Tongue (tissue), 2 donors: ENCODE measurements around a stretch of chr19.

DNA sequence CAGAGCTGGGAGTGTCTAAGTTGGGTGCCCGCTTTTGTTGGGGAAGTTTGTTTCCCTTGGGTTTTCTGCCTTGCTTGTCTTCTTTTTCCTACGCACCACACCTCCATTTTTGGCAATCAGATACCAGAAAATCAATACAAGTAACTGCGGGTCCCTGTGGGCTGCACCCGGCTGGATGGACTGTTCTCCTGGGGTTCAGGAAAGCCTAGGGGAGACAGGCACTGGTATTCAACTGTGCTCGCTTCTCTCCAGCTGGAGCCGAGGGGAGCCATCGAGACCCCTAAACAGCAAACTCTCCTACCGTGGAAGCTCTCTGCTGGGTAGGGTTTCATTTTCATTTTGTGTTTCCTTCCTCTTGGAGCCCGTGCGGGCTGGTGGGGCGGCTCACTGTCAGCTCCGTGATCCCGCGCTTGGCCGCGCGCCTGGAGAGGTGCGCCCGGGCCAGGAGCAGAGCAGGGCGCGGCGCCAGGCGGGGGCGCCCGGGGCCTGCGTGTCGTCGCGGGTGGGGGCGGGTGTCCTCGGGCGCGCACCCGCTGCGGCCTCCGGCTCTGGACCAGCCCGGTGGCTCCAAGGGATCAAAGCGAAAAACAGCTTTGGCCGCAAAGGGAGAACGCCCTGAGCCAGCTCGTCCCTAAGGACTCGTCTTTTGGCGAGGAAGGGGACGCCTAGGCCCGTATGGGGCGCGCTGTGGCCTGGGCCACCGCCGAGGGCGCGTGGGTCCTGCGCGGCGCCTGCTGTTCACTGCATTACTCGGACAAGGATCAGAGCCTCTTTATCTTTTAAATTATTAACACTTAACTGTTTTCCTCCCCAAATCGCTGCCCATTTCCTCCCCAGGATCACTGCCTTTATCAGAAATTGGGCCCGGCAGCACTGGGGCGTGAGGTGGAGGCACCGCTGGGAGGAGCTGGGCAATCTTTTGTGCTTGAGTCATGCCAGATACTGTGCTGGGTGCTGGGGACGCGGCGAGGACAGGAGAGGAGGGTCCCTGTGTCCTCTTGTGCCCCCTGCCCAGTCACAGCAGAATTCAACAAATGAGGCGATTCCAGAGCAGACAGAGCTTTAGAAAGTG, 347.4 kb downstream of the ZNF536 start:
- RAMPAGE, long total RNA = no peak

DNA sequence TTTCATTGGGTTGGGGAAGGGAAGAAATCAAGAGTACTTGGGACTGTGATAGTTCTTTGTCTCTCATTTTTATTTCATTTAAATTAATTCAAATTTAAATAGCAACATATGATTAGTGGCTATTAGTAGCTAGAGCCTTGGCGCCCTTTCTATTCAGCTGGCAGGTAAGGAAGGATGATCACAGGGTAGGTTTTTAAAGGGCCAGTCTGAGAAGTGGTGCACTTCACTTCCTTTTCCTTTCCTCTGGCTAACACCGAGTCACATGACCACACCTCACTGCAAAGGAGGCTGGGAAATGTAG, 128.8 kb downstream of the TSHZ3 start:
- RAMPAGE, long total RNA = no peak

DNA sequence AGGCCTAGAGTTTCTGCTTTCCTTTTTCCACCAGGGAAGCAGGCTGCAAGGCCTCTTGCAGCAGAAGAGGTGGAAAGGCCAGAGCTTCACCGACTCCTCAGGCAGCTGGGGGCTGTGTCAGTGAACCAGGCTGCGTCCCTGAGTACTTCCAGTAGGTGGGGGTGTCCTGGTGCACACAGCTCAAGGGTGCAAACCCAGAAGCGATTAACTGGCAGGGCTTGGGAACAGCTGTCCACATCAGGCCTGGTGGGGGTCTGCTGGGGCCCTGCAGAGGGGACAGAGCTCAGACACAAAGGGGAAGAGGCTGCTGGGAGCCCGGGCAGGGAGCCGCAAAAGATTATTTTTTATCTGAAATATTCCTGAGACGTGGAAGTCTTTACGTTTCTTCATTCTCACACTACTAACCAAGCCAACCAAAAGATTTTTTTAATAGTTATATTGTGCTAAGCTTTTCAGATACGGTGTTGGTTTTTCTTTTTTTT, 11.1 kb downstream of the TSHZ3 start:
- RAMPAGE, long total RNA = no peak

DNA sequence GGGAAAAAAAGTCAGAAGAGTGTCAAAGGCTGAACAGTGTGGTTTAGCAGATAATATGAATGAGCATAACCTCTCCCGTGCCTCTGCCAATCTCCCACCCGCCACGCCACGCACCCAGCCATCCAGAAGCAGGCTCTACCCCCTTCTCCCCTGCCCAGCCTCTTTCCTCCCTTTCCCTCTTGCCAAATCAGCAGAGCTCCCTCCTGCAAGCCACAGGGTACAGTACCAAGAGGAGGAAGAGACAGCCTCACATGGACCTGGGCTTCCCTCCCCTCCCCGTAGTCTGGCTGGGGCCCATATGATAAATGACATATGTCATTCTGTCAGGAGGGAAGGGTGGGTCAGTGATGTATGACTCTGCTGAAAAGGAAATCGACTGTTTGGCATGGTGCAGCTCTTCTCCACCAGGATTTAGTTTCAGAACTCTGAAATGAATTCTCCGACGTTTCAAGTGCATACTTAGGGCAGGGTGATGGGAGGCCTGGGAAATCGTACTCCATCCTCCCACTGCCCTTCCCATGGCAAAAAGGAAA, 9.9 kb downstream of the TSHZ3 start:
- RAMPAGE, long total RNA = no peak

GRCh38 chr19:31348251-31349092, 764 bp downstream of the TSHZ3 start:
- RAMPAGE, long total RNA = no peak

DNA sequence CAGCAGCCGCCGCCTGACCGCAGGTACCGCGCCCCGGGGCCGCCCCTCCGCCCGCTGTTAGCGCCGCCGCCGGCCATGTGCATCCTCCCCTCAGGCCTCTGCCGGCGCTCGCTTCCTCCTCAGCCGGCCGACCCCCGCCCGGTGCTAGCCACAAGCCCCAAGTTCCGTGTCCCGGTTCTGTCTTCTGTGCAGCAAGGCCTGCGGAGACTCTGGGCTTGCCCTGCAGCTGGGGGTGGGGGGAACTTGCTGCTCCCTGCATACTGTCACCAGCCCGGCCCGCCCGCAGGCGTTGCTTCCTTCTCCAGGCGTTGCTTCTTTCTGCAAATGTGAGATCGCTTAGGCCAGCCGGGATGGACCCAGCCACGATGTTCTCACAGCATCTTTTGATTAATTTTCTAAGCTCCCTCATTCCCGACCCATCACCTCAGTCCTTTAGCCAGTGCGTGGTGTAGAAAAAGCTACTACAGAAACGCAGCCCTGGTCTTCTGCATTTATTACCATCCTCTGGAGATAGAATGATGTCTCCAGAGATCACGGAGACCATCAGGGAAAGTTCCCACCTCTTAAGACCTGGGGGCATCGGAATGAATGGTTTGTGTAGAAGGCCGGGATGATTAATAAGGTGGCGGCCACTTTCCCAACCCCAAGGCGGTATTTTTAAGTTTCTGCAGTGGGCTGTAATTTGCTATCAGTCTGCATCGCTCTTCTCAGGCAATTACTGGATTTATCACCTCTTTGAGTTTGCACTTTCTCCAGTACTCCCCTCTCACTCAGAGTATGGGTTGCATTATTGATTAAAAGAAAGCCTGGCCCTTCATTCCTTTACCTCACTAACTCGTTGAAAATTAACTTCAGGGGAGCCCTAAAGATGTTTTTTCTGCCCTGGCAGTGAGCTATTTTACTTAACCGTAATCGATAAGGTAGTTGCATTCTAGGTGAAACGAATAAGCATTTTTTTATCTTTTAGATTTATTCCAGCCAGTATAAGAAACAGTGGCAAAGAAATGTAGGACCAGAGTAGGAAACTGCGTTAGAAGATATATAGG, 674 bp downstream of the ZNF507 start:
- RAMPAGE, long total RNA = no peak

GRCh38 chr19:32434028-32434374, 28.4 kb downstream of the DPY19L3 start:
- RAMPAGE, long total RNA = no peak

DNA sequence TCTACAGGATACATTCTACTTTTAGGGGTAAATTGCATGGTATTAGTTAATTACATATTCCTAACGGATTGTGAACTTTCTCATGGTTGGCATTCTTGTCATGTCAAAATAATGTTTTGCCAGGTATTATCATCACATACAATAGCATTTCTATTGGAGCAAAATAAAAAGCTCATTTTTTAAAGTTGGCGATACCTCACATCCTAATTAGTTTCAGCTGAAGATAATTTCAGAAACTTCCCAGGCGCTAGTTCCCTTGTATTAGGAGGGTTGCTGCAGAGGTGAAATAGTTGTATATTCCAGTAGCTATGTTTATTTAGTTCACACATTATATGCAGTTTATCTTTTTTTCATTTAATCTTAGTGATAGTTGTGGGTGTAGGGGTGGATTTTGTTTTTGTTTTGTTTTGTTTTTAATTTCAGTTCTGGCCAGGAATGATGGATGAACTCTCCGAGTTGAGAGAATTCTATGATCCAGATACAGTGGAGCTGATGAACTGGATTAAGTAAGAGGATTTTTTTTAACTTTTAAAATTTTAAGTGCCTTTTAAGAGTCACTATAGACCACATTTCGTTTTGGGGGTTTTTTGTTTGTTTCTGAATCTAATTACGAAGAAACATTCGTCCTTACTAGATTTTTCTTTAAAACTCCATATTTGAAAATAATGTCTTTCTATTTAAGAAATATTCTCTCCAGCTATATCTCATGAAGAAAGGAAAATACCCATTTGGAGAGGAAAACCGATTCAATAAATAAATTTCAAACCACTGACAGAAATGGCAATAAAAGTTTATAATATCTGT, 62.9 kb downstream of the DPY19L3 start:
- RAMPAGE, long total RNA = no peak

GRCh38 chr19:33047152-33047969, 17.3 kb downstream of the RHPN2 start:
- RAMPAGE, long total RNA = no peak

DNA sequence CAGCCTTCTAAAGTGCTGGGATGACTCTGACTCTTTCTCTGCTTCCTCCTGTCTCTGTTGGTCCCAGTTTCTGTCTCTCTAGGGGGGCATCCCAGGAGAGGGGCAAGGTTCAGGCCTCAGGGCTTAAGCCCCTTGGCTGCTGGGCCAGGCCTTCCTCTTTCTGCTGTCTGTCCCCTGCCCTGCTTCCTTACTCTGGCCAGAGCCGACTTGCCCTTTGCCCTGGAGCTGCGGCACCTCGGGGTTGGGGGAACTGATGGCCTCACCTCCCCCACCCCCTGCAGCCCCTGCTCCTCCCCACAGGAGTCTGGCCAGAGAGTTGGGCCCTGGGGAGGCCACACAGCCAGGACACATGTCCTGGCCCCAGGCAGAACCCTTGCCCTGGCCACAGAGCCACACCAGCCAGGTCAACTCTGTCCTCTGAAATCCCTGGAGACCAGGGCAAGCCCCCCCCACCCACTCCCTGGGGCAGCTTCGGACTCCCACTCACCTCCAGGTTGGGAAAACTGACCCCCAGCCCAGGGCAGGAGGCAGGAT, 23.8 kb downstream of the CEBPA start:
- RAMPAGE, long total RNA = no peak

GRCh38 chr19:33286094-33286667, 16.2 kb downstream of the CEBPA start:
- RAMPAGE, long total RNA = no peak

- RAMPAGE, long total RNA = no peak
Measured at GRCh38 chr19:33291417-33291905, 10.9 kb downstream of the CEBPA start.

- RAMPAGE, long total RNA = no peak
Measured at GRCh38 chr19:33392121-33392826, 18.8 kb downstream of the CEBPG start.

DNA sequence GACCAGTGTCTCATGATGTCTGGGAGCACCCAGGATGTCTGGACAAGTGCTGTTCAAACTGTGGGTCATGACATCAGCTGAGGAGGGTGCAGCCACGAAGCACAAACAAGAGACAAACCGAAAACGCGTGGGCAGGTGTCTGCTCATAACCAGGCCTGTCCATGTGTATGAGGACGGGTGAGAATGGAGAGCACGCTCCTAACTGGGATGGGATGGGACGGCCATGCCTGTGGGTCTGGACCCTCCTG, 32.6 kb downstream of the CEBPG start:
- RAMPAGE, long total RNA = no peak

GRCh38 chr19:33506554-33507091, 15.0 kb downstream of the PEPD start:
- RAMPAGE, long total RNA = no peak

GRCh38 chr19:33794499-33795192, 2.0 kb upstream of the KCTD15 start:
- RAMPAGE, long total RNA = no peak

DNA sequence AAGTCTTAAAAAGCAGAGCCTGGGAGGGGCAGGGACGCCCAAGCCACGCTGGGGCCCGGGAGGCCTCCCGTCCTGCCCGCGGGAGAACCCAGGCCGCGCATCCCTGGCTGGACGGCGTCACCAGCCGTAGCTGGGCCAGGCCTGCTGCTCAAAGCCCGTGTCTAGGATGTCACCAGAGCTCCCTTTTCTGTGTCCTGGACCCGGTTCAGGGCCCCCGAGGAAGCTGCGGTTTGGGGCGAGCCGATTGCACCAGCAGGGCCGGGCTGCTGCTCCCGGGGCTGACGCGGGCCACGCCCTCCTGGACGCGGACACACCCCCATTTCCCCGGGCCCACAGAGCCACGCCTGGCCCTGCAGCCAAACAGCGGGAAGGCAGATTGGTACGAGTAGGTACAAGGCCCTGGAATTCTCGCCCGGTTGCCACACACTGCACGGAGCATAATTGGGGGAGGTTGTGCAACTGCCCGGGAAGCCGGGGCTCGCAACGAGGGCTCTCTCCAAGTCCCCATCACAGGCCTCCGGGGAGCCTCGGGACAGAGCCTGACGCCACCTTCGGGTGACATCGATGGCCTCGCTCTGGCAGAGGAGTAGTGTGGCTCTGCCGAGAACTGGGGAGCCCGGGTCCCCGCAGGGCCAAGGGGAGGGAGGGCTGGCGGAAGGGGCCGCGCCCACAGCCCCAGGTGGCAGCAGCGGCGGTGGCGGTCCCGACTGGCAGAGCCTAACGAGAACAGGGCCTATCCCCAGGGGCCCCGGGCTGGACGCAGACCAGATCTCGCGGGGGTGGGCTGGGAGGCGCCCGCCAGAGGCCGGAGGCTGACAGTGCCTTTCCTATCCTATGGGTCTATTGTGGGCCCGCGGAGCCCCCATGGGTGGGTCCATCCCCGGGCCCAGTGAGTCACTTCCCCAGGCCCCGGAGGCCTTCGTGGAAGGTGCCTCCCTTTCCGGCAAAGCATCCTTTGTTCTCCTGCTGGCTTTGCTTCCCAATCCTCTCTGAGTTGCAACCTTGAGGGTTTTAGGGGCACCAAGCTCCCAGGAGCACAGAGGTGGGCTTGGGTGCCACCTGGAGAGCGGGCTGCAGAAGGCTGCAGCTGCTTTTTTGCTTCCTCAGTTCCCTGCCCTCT, 23.5 kb downstream of the KCTD15 start:
- RAMPAGE, long total RNA = no peak

DNA sequence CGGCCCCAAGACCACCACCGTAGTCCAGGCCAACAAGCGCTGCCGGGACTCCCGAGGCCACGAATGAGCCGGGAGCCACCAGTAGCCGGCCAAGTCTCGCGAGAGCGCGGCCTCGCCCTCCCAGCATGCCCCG, 137 bp upstream of the LSM14A start:
- RAMPAGE, long total RNA = no peak

DNA sequence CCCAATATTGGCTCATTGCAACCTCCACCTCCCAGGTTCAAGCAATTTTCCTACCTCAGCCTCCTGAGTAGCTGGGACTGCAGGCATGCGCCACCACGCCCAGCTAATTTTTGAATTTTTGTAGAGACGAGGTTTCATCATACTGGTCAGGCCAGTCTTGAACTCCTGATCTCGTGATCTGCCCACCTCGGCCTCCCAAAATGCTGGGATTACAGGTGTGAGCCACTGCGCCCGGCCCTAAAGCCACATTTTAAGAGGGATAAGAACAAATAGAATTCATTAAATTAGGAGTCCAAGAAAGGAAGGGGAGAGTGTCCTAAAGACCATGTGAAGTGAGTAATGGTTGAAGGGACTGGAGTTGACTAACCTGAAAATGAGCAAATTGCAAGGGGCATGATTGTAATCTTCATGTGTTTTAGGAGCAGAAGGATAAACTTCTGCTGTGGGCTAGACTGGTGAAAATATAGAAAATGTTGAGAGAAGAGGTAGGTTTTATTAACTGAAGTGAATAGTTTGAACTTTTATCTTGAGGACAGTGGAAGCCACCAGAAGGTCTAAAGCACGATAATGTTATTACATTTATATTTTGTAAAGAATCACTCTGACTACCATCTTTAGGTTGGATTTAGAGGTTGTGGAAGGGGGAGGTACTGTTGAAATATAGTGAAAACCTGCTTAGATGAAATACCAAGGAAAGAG, 35.4 kb downstream of the LSM14A start:
- RAMPAGE, long total RNA = no peak

- RAMPAGE, long total RNA = no peak
Measured at GRCh38 chr19:34309611-34310204, 55.3 kb upstream of the GPI start.